H9 (cell line): ENCODE measurements around a stretch of chr9.

- PRO-cap, result no peak
Measured at GRCh38 chr9:94873387-94873663, 146.8 kb downstream of the AOPEP start.

GRCh38 chr9:94899658-94900388 is 173.3 kb downstream of the AOPEP start:
- PRO-cap, result no peak

DNA sequence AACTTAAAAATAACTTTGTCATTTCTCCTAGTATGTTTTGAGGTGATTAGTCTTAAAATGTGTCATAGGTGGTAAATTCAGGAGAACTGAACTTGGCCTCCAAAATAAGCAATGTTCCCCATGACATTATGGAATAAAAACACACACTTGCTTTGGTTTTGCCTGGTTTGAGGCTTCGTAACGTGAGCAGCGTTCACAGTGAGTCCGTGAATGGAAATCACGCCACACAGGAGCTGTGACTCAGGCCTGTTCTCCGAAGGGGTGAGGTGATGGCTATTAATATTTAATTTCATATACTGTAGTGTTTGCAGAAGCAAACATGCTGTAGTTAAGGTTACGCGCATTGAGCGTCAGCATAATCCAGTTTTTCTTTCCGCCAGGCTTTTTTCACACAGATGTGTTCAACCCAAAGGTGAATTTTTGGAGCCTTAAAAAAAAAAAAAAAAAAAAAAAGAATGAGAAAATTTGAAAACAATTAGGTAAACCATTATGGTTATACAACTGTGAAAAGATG is 182.5 kb downstream of the AOPEP start:
- PRO-cap, result no peak

DNA sequence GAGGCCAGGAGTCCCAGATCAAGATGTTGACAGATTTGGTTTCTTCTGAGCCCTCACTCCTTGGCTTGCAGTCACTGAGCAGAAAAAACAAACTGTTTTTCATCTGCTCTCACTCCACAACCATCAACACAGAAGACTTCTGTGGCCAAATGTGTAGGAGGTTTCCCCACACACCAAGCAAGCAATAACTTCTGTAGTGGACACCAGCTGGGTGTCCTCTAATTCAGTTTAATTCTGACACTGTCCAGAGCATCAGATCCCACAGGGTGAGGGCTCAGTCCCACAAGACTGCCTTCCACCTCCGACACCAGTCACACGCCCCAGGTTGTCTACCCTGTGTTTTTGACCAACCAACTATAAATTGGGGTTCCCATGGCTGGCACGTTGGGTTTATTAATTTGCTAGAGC is 209.9 kb downstream of the AOPEP start:
- PRO-cap, result no peak

DNA sequence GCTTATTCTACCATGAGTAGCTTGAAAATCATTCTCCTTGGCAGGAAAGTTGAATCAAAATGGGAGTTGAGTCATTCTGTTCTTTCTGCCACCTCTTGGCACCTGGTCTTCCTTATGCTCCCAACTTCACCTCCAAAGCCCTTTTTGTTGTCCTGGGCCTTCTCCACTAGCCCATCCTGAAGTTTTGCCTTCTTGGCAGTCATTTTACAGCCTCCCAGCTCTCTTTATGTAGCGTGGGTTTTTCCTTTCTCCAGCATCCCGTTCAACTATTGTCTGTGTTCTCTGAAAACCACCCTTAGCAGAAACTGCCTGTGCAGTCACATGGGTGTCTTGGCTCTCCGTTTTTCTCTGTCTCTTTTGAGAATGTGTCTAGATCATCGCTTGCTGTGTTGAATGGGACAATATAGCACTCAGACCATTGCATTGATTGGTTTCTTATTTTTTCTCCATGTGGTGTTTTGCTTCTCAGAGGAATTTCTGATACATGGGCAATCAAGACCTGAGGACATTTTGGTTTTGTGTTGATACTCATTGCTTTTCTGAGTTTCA is 222.3 kb downstream of the AOPEP start:
- PRO-cap, result no peak

DNA sequence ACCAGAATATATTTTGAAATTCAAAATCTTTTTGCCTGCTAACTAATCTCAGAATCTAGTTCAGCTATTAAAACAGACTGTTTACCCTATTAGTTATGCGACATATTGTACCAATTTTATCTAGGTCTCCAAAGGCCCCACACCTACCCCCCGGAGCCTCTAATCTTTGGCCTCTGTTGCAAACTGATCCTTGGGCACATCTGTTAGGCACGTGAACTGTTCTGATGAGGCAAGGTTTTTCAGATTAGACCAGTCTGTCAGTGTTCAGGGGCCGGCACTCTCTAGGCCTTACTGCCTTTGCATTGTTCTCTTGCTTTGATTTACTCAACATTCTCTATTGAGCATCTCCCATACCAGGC is 244.9 kb downstream of the AOPEP start:
- PRO-cap, result no peak

DNA sequence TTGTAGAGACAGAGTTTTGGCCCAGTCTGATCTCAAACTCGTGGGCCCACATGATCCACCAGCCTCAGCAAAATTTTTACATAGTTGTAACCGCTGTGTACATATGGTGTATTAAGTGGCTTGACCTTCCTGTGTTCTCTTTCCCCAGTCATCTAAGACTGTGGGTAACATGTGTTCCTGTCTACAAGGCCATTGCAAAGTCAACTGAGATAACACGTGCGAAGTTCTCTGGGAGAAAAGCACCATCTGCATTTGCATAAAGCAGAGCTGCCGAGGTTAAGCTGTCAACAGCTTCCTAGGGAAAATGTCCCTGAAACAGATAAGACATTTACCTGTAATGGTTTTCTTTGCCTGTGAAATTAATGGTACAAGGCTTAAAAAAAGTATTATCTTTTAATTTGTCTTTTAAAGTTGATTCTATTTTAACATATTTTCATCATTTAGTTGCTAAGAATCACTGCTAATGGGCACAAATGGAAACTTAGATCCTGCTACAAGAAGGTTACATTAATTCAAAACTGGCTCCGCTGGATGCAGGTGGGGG is 273.6 kb downstream of the FANCC start:
- PRO-cap, result no peak

- PRO-cap, result no peak
Measured at GRCh38 chr9:95090292-95091306, 226.9 kb downstream of the FANCC start.

DNA sequence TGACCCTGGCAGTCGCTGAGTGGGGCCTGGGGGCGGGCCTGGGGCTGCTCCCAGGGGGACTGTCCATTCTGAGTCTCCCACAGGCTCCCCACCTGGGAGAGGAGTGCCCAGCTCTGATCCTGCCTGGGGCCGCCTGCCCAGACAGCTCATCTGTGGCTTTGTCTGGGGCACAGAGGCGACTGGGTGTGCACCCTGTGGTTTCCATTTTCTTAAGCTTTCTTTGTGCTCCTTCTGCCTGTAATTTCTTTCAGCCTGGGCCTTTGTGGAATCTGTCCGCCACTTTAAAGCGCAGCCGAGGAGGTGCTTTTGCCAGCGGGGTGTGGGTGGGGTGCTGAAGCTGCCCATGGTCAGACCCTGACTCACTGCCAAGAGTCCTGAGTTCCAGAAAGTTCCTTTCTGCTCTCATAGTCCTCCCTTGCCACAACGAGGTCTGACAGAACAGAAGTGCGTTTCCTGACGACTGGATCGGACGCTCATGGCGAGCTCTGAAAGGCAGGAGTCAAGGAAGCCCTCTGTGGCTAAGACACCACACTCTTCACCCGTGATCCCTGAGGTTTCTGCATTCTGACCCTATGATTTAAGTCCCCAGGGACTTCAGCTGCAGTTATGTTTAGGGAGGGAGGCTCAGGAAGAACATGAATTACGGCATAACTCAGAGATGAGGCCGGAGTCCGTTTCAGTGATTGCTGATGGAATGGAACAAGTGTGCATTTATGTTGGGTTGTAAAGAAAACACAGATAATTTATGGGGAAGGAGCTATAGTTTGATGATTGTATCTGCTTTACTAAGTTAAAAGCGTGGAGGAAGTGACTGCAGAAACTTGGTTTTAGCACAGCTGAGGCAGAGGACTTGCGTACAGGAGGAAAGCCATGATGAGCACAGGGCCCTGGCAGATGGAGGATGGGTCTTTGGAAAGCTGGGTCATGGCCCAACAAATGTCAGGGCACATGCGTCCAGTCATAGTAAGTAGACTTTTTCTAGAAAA is 224.9 kb downstream of the FANCC start:
- PRO-cap, result unidirectional peak, minus-strand start at position 105 of the sequence

GRCh38 chr9:95095717-95096231 is 221.7 kb downstream of the FANCC start:
- PRO-cap, result no peak

- PRO-cap, result no peak
Measured at GRCh38 chr9:95108017-95108681, 209.4 kb downstream of the FANCC start.

DNA sequence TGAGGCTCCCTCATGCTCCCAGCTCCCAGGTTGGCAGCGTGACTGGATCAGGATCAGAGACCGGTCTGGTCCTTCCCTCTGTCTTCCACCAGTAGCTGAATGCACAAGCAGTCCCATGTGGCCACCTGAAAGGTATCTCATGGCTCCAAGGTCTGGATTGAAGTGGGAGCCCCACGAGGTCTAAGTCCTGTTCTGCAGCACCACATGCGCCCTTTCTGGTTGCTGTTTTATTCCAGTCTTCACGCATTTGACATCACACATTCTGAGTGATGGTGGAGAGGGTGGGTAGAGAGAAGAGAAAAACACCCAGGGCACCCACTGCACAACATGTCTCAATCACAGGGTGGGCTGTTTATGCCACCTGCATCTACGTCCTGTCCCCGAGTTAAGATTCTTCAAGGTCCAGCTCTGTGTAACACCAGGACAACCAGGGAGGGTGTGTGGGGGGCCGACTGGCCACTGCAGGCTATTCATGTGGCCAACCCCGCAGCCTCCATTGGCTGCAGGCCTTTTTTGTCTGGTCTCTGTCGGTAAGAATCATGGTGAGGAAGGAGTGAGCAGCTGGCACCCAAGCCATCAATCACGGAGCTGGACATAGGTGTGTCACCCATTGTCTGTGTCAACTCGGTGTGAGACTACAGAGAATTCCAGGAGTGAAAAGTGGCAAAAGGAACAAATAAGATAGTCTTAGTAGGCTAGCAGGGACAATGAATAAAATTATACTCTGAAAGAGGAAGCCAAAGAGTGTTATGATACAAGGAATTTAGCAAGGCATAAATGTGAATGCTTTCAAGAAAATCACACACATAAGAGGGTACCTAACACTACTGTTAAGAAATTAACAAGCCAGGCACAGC is 204.6 kb downstream of the FANCC start:
- PRO-cap, result no peak

GRCh38 chr9:95269892-95270258 is 47.6 kb downstream of the FANCC start:
- PRO-cap, result no peak

- PRO-cap, result no peak
Measured at GRCh38 chr9:95446932-95447270, 62.2 kb downstream of the PTCH1 start.

DNA sequence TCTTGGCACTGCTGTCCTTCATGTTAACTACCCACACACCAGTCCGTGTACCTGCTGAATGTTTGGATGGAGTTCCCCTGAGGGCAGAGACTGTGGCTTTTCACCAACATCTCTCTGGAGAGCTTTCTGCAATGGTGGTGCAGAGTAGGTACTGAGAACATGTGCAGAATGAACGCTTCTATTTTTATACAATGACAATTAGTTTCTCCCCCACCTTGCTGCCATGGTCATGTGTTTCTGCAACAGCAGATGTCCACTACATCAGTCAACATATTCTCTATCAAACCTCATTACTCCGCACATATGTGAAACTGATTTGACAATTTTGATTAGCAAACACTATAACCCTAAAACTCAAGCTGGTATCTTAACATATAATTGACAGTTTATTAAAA is 6.8 kb downstream of the PTCH1 start:
- PRO-cap, result no peak

DNA sequence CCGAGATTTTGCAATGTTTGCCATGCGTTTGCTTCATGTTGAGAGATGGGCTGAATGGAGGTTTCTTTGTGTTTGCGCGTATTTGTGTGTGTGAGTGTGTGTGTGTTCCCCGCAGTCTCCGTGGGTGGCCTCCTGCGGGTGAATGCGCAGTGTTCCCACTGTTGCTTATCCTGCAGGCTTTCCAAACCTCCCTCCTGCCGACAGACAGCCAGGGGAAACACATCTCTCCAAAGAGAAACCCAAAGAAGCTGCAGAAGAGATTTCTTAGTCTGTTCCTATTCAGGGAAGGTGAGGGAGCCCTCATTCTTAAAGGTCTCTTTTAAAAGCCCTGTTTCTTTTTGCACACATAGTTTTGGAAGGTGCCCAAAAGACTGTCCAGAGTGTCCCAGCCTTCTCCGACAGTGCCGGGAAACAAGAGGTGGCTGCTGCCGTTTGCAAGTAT is 103.8 kb upstream of the ERCC6L2 start:
- PRO-cap, result no peak

GRCh38 chr9:95815253-95815699 is 60.2 kb upstream of the ERCC6L2 start:
- PRO-cap, result no peak

DNA sequence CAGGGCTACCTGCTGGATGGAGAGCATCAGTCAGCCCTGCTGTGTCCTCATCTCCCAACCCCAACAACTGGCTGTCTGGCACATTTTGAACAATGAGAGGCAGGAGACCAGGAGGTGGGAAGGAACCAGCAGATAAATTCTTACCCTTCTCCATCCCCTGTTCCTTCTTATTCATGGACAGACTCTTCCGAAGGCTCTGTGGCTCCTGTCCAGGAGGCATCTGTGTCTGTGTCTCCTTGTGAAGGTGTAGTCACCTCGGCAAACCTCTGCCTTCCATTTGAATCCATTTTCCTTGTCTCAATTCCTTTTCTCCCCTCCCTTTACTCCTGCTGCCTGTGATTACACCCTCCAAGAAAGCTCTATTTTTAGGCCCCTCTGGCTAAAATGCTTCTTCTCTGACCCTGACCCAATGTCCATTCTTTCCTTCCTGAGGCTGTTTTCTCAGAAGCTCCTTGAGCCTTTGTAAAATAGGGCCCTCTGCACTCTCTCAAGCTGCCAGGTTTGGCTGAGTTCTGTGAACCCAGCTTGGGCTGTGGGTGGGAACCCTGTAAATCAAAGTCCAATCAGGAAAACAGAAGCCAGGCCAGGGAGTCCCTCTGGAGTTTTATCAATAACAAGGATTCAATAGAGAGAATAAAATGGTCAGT is 43.9 kb upstream of the ERCC6L2 start:
- PRO-cap, result no peak

DNA sequence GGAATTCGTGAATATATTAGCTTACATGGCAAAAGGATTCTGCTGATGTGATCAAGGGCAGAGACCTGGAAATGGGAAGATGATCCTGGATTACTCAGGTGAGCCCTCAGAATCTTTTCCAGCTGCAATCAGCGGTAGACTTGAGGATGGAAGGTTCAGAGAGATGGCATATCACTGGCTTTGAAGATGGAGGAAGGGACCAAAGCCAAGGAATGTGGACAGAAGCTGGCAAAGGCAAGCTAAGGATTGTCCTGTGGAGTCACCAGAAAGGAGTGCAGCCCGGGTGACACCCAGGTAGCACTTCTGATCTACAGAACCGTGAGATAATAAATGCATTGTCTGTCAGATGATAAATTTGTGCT is 1.0 kb upstream of the ERCC6L2 start:
- PRO-cap, result no peak

GRCh38 chr9:96009162-96009704 is 133.7 kb downstream of the ERCC6L2 start:
- PRO-cap, result no peak